Gallbladder (tissue), 1 donor: Measurements from ENCODE around the gene ARHGEF5.

DNA sequence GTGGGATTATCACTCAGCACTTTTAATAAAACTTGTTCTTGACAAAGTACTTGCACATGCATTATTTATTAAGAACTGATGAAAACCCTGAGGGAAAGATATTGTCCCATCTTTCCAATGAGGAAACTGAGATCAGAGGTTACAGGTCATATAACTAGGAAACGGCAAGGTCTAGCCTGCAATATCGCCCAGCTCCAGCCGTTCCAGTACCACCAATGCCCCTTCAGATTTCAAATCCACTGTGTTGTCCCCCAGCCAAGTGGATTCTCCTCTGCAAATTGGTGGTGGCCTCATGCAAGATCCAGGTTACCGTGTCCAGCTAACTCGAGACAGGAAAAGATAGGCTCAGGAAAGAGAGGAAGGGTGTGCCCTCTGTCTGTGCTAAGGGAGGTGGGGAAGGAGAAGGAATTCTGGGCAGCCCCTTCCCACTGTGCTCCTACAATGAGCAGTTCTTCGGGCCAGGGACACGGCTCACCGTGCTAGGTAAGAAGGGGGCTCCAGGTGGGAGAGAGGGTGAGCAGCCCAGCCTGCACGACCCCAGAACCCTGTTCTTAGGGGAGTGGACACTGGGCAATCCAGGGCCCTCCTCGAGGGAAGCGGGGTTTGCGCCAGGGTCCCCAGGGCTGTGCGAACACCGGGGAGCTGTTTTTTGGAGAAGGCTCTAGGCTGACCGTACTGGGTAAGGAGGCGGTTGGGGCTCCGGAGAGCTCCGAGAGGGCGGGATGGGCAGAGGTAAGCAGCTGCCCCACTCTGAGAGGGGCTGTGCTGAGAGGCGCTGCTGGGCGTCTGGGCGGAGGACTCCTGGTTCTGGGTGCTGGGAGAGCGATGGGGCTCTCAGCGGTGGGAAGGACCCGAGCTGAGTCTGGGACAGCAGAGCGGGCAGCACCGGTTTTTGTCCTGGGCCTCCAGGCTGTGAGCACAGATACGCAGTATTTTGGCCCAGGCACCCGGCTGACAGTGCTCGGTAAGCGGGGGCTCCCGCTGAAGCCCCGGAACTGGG is 25.5 kb downstream of the PRSS2 start:
- PRO-cap, result unidirectional peak, plus-strand start at position 448 of the sequence

DNA sequence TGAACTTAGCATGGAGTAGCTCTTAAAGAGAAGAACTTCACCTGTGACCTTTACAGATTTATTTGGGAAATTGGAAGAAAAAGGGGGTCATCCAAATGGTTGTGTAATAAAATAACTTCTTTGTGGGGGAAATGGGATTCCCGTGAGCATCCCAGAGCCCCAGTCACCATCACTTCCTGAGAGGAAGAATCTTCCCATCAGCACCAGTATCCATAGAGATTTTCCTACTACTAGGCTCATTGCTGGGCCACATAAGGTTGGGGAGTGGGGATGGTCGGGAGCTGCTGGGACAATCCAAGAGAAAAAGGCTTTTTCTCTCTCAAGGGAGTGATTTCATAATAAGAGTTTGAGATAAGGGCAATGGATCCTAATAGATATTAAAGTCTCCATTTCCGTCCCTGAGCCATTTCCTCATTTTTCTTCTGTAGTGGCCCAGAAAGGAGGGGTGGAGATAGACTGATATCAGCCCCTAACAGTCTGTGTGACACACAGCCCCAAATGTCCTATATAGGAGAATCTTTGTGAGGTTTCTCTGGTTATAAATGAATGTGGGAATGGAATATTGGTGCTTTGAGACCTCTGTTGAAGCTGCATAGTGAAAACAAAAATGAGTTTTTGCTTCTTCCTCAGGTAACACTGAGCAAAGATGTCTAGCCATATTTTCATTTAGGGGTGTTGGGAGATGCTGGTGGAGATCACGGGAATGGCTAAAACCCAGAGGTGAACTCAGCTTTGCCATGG is 35.2 kb downstream of the PRSS2 start:
- PRO-cap, result no peak

GRCh38 chr7:143279362-143279777 is 5.4 kb upstream of the TMEM139 start:
- PRO-cap, result no peak

DNA sequence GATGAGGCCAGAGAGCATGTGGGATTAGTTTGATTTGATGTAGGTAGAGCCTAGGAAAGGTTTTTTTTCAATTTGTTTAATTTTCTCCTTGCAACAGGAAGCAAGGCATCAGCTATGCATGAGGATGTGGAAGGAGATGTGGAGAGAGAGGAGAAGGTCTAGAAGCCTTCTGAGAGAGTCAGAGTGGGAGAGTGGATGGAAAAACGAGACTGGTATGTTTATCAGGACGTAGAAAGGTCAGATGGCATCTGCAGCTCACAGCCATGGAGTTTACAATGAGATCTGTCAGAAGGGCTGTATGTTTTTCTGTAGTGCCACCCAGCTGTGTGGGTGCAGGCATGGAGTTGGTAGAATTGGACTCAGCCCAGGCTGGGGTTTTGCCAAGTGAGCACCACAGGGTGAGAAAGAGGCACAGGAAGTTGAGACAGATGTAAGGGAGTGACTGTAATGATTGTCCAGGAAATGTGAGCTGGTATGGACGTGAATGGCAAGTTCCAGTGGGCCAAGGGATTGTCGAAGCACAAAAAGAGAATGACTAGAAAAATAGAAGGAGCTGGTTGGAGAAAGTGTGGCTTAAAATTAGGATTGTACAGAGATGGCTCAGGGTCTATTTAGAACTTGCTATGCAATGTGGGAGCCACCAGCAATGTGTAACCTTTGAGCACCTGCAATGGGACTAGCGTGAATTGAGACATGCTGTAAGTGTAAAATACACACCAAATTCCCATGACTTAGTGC is 9.1 kb upstream of the ZYX start:
- PRO-cap, result no peak

GRCh38 chr7:143384937-143385356 is 3.8 kb downstream of the ZYX start:
- PRO-cap, result no peak

- PRO-cap, result no peak
These were observed 8.6 kb downstream of the ZYX start for GRCh38 chr7:143389630-143390252.

- PRO-cap, result unidirectional peak, plus-strand start at chr7:143391642; unidirectional peak, plus-strand start at chr7:143391658
These were observed 10.0 kb downstream of the ZYX start for GRCh38 chr7:143390982-143391768.

DNA sequence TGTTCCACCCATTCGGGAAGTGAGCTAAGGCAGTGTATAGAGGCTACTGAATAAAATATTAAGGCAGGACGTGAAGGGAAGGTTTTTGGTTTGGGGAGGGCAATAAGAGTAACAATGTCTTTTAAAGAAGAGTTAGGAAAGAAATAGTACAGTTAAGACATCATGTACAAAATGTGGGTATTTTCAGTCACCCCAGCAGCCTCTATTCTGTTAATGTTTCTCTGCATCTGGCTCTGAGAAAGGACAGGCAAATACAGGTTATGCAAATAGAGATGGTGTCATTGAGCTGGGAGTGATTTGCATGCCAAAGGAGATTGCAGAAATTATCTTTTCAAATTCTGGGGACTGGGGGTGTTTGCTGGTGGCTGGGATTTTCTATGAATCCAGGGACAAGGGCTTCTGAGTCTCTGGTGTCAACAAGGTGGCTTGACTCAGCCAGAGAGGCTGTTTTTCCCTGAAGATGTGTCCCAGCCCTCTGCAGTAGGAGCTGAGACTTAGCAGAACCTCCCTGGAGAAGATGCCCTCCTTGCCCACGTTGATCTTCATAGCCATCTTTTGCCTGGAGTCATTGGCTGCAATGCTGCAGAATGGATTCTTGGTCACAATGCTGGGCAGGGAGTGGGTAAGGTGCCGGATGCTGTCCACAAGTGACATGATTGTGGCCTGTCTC is 6.6 kb upstream of the TAS2R60 start:
- PRO-cap, result no peak

- PRO-cap, result no peak
These were observed 55.4 kb upstream of the CTAGE6 start for GRCh38 chr7:143812901-143813274.

DNA sequence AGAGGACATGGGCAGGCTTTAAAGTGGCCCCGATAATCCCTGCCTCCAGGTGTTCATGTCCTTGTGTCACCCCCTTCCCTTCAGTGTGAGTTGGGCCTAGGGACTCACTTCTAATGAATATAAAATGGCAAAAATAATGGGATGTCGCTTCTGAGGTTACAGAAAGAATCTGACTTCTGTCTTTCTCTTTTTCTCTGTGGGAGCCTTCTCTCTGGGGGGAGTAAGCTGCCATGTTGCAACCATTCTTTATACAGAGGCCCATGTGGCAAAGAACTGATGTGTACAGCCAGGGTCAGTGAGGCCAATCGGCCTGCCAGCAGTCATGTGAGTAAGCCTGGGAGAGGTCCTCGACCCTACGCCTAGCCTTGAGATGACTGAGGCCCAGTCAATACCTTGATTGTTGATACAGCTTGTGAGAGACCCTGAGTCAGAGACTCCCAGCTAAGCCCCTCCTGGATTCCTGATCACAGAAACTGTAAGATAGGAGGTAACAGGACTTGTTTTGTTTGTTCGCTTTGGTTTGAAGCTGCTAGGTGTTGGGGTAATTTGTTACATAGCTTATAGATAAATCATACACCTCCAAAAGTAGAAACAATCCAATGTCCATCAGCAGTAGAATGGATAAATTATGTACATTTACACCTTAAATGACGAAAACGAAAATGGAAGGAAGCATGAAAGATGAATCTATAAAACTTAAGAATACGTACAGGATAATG is 1.6 kb downstream of the TCAF1 start:
- PRO-cap, result no peak

- PRO-cap, result no peak
These were observed at the start of gene ARHGEF5 for GRCh38 chr7:144355332-144355690. Gene ARHGEF5 (plus strand): TSS chr7:144355402.

GRCh38 chr7:144384163-144385032 is 25.6 kb downstream of the NOBOX start:
- PRO-cap, result no peak

DNA sequence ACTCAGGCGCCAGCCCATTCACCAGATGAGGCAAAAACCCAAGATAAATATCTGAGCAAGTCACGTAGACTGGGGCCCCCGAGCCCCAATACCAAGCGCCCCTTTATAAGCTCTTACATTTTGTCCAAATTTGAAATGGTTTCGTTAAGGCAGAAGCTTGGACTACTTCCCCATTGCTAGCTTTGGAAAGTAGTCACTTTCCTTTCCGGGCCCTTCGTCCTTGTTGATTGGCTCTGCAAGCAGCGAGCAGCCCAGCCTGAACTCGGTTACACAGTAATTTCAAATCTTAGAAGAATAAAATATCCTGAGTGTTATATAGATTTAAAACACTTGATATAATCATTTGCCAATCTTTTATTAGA is 1.1 kb downstream of the TPK1 start:
- PRO-cap, result unidirectional peak, plus-strand start at position 217 of the sequence

DNA sequence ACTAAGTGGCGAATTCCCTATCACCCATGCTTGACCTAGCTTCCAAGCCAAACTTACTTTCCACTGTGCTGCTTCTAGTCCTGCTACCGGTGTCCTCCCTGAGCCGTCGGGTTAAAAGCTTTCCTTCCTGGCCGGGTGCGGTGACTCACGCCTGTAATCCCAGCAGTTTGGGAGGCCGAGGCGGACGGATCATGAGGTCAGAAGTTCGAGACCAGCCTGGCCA is 332 bp upstream of the TPK1 start:
- PRO-cap, result no peak

GRCh38 chr7:146018877-146019948 is 97.4 kb upstream of the CNTNAP2 start:
- PRO-cap, result no peak

- PRO-cap, result no peak
These were observed 330.0 kb upstream of the C7orf33 start for GRCh38 chr7:148260458-148261129.

- PRO-cap, result no peak
These were observed 25.9 kb upstream of the C7orf33 start for GRCh38 chr7:148564638-148564994.

DNA sequence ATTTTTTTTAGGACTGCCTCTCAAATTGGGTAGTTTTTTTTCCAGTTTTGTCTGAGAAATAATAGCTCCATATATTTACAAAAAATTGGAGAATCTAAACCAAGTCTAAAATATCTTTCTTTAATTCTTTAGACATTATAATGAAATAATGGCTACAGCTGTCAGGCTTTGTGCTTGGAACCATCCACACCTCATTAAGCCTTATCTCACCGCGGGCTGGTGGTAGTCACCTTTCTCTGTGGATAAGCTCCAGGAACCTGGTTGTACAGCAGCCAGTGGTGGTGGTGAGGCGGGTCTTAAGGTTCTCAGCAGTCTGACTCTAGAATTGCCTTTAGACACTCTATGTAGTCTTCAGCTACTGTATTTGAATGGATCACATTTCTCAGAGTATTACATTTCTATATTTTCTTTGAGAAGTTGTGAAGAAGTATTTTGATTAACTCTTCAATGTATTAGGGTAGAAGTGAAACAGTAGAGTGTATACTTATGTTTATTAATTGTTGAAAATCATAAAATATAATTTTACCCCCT is 34.2 kb downstream of the CUL1 start:
- PRO-cap, result no peak

DNA sequence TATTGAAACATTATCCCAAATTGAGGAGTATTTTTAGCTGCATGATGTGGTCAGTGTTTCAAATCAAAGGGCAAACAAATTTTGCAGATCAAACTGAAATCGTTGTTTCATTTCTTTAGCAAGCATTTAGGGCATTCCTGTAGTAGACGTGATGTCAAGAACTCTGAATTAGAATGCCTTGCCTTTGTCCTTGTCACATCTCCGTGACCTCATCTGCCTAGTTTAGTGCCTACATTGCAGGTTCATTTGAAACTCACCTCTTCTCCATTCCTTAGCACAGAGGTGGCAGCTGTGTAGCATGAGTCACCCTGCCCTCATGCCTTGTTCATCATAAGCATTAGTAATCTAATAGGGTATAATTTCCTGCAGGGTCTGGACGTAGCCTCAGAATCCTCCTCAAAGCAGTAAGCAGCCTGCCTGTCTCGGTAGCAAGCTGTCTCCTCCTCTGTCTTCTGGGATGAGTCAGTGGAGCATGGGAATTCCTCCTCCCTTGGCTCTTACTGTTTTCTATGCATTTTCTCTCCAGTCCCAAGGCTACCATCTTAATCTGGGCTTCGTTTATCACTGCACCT is 73.8 kb downstream of the CUL1 start:
- PRO-cap, result no peak

DNA sequence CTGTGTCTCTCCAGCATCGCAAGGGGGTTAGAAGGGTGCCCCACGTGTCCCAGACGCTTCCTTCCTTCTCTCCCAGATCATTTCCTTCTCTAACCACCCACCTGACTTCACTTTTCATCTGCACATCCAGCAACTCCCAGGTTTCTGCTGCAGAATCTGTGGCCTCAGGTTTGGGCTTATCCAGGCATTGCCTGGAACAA is 14.4 kb downstream of the PDIA4 start:
- PRO-cap, result no peak